Spinal cord (tissue), 3 donors: ENCODE measurements around a stretch of chr2.

DNA sequence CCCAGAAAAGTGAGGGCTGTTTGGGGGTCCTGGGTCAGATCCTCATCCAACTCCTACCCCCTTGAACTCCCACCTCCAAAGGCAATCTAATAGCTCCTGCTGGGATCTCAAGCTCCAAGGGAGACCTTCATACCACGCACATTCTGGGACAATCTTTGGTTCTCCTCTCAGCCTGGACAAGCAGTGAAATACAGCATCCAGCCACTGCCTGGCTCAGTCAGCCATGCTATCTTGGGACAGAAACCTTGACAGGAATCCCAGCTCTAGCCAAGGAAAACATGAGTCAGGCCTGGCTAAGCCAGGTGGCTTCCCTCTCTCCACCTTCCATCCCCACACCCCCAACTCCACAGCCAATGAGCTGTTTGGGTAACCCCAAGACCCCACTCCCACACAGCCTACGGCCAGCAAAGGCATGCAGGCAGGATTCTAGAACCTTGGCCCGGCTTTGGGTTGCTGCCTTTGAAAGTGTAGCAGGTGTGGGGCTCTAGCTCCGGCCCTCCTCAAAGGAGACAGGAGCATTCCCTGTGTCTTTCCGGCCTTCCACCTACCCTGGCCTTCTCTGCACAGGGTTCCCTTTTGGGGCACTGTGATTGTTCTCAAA lies 64.9 kb downstream of the MCFD2 start:
- PRO-cap, result no peak
- RAMPAGE, long total RNA, result no peak

DNA sequence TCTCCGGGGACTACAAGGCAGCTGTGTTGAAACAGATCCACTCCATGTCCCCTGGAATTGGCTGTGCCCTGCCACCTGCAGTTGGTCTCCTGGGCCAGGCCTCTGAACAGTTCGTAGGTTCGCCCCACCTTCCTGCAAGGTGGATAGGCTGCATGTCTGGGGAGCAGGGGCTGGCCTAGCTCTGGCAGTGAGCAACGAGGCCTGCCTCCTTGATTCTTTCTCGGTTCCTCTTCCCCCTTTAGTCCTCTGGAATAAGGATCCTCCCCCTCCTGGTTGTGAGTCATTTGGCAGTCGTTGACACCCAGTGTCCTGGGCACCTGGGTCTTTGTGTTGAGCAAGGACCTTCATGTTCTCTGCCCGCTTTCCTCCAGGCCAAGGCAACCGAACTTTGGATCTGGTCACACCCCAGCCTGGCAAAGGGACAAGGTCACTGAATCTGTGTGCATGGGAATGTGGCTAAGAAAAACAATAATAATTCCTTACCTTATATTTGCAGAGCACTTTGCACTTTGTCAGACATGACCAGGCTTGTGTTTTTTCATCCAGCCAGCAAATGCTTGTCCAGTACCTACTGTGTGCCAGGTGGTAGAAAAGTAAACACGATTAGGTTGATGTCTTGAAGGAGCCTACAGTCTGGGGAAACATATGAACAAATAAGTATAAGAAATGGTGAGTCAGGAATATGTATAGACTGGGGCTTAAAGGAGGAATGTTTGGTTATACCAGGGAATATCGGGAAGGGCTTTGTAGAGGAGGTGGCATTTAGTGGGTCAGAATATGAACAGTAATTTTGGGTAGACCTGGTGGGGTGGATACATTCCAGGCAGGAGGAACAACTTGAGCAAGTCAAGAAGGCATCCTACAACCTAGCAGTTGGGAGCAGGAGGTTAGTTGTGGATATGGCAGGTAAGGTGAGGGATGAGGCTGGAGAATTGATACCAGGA lies 29.8 kb downstream of the TTC7A start:
- PRO-cap, result no peak
- RAMPAGE, long total RNA, result no peak

DNA sequence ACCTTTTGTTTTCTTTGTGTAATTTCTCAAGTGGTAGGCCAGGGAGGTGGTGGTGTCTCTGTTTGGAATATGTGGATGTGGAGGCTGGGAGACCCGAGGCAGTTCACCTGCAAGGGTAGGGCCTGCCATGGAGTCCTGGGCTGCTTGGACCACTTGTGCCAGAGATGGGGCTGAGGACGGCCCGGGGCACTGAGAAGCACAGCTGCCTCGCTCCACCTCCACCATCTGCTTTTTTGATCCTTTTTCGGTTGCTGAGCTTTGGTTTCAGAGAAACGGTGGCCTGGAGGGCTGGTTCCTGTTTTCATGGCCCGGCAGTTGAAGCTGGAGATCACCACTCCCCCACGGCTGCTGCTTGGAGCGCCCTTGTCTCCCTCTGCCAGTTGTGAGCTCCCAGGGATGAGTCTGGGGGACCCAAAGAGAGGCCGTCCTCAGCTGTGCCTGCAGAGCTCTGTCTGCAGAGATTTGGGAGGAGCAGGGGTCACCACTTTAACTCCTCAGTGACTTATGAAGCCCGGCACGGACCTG lies 42.1 kb downstream of the TTC7A start:
- PRO-cap, result no peak
- RAMPAGE, long total RNA, result no peak

DNA sequence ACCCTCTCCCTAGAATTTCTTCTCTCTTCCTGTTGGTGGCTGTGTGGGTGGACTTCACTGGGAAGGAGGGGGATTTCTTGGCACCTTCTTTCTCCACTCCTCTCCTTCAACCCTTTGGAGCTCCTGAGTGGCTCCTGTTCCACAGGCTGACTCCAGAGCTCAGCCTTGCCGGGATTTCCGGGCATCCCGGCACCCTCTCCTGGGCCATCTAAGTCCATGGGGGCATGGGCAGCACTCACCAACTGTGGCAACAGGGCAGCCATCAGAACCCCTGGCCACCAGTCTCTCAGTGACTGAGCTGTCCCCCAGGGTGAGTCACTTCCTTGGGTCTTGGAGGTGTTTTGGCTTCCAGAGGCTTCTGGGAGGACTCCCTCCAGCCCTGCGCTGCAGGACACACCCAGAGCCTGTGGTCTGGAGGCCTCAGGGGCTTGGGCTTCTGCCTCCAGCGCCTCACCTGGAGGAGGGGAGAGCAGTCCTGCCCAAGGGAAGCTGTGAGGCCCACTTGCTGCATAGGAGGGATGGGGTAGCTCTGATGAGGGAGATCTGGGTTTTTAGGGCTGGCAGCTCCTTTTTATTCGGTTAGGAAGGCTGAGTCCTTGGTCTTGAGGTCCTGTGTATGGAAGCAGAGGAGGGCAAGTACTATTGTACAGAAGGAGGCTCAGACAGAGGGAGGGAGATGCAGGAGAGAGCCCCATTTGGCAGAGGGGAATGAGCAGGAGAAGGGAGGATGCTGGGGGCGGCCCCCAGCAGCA lies 63.1 kb downstream of the TTC7A start:
- PRO-cap, result no peak
- RAMPAGE, long total RNA, result no peak

GRCh38 chr2:47007042-47007828 lies 66.2 kb downstream of the TTC7A start:
- PRO-cap, result no peak
- RAMPAGE, long total RNA, result no peak

GRCh38 chr2:47015655-47016240 lies 74.7 kb downstream of the TTC7A start:
- PRO-cap, result no peak
- RAMPAGE, long total RNA, result no peak

DNA sequence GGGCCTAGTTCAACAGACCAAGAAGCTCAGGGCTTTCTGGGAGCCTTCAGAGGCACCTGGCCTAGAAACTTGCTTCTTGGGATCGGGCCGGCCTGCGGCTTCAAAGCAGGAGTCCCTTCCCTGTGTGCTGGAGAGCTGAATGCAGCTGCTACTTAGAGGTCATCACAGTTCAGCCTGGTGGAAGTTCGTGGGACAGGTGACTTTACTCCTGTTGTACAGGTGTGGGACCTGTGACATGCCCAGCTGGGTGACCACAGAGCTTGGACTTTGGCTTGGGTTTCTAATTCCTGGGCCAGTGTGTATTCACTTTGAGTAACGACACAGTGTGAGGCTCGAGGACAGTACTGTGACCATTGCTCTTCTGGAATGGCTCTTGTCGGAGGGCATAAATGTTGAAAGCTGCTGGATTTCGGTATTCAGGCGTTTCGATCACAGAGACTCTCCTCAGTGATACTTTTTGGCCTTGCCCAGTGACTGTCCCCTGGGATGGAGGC lies 99.6 kb downstream of the TTC7A start:
- PRO-cap, result no peak
- RAMPAGE, long total RNA, result no peak

DNA sequence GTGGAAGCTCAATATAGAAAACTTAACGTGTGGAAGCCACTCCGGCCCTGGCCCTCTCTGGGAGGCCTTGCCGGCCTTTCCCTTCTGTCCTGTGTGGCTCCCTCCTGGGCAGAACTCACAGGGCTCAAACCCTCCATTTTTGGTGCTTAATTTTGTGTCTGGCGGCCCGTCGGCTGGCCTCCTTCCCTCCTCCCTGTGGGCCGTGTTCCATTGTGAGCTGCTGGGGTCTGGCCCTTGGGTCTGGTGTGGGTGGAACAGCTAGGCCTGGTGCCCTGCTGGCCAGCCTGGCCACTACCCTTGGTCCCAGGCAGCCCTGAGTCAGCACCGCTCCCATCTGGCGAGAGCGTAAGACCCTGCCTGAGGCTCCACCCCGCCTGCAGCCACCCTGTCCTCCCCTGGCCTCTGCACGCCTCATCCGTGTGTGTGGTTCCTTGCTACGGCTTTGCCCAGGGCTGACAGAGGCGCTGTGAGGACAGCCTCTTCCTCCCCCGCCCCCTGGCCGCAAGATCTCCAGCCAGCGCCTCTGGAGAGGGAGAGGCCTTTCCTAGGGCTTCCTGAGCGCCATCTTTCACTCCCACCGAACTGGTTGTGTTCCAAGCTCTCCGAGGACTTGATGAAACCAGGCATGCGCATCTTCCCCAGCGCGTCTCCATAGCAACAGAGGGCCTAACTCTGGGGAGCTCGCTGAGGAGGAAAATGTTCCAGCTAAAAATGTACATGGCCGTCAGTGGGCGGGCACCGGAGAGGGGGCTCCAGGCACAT lies 83.1 kb downstream of the STPG4 start:
- PRO-cap, result no peak
- RAMPAGE, long total RNA, result no peak

- PRO-cap, result no peak
- RAMPAGE, long total RNA, result no peak
These were observed 82.3 kb downstream of the STPG4 start for GRCh38 chr2:47072626-47073407.

GRCh38 chr2:47078872-47079535 lies 76.1 kb downstream of the STPG4 start:
- PRO-cap, result no peak
- RAMPAGE, long total RNA, result no peak

GRCh38 chr2:47108517-47109163 lies 46.5 kb downstream of the STPG4 start:
- PRO-cap, result no peak
- RAMPAGE, long total RNA, result no peak

- PRO-cap, result no peak
- RAMPAGE, long total RNA, result no peak
These were observed 94.8 kb upstream of the EPCAM start for GRCh38 chr2:47274311-47274790.

DNA sequence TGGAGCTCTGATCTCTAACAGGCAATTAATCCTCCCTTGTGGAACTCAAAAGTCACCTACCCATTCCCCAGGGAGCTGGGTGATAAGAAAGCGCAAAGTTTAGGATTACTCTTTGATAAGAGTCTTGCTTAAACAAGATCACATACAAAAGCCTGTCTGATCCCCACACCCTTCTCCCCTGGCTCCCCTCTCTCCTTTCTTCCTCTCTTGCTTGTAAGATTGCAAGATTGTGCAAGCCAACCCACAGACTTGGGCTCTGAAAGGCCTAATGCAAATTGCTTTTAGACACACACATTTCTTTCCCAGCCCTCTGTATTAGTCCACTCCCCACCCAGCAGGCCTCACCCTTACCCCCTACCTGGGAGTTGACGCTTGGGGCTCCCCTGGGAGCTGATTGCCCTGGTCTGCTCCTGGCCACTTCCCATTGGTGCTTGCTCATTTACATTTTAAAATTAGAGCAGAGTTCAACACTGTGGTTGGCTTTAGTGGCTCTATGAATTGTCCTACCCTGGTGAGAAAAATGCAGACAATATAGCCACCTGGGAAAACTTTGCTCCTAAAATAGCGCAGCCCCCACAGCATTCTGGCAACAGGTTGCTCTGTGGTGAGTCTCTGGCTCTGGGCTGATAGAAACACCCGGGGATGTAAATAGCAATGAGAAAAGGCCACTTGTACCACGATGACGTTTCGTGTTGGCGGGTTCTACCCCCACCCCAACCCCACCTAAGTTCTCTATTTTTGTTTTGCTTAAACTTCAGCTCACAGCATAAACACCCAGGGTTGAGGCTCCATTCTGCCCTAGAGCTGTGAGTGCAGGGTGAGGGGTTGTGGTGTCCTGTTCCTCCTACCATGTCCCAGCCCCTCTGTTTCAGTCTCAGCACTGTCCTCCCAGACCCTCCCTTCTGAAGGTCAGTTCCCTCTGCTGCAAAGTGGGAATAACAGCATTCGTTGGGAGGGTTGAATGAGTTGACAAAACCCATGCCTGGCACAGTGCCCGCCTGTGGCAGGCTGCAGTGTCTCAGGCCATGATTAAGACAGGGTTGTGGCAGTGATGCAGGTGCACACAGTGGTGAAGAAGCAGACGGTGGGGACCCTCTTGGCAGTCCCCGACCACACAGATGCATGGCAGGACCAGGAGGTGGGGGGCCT lies 58.7 kb upstream of the EPCAM start:
- PRO-cap, result no peak
- RAMPAGE, long total RNA, result no peak

- PRO-cap, result no peak
- RAMPAGE, long total RNA, result no peak
These were observed 91.8 kb upstream of the MSH6 start for GRCh38 chr2:47691192-47691448.

DNA sequence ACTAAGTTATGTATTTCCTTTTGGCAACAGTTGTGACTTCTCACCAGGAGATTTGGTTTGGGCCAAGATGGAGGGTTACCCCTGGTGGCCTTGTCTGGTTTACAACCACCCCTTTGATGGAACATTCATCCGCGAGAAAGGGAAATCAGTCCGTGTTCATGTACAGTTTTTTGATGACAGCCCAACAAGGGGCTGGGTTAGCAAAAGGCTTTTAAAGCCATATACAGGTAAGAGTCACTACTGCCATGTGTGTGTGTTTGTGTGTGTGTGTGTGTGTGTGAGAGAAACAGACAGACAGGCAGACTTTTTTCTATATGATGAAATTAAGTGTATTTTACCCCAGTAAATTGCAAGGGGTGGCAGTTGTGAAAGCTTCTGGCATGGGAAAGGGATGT lies 7.9 kb downstream of the MSH6 start:
- PRO-cap, result no peak
- RAMPAGE, long total RNA, result no peak

- PRO-cap, result no peak
- RAMPAGE, long total RNA, result no peak
These were observed 15.6 kb downstream of the MSH6 start for GRCh38 chr2:47798499-47799007.

GRCh38 chr2:47904159-47904606 lies 2.1 kb downstream of the FBXO11 start:
- PRO-cap, result no peak
- RAMPAGE, long total RNA, result no peak

GRCh38 chr2:47907206-47907808 lies 1.0 kb upstream of the FBXO11 start:
- PRO-cap, result no peak
- RAMPAGE, long total RNA, result no peak

DNA sequence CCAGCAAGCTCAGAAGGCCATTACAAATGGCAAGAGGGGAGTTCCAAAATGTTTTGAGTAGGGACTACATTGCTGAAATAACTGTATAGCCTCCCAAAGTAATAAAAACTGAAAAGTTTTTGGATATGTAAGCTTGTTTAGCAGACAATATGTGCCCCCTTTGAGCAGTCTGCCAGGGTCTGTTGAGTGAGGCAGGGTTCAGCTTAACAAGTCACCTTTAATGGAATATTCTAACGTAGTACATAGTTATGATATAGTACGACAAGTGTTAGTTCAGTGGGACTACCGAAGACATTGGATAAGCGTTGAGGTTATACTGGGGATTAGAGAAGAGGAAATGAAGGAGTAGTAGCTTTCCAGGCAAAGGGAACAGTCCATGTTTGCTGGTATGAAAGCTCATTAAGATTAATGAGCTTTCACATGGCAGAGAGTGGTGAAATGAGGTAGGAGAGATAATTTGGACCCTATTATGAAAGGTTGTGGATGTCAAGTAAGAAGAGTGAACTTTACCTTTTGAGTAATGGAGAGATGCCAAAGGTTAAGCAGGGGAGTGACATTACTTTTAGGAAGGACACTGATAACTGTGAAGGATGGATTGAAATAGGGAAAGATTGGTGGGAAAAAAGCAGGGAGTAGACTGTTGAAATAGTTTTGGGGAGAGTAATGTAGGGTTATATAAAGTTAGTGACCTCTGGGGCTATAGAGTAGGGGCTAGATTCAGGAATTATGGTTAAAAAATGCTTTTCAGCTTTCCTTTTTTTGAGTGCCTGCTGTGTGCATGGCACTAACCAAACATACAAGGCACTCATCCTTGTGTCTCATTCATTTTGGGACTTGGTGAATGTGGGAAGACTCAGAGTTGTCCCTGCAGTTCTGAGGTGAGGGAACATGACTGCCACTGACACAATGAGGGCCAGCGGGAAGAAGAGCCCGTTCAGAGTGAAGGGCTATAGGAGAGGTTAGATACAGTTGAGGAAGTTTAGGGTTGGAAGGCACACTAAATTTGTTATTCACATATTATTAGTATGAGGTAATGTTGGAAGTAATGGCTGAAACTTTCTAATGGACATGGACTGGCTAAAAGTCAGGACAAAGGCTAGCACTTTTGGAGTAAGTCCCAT lies 2.2 kb downstream of the PPP1R21 start:
- PRO-cap, result no peak
- RAMPAGE, long total RNA, result no peak

GRCh38 chr2:48478881-48479682 lies 38.5 kb downstream of the PPP1R21 start:
- PRO-cap, result no peak
- RAMPAGE, long total RNA, result no peak